ENCODE data around the gene UNCX.

DNA sequence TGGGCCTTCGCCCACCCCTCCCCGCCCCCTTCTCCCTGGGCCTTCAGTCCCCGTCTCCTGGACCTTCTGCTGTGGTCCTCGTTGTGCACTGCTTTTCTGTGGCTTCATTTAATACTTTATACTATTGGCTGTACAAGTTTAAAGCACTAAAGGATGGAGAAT is 9.7 kb upstream of the GET4 start:
- PRO-cap: no peak

- PRO-cap: no peak
Measured at GRCh38 chr7:881122-881930, 5.0 kb downstream of the GET4 start.

DNA sequence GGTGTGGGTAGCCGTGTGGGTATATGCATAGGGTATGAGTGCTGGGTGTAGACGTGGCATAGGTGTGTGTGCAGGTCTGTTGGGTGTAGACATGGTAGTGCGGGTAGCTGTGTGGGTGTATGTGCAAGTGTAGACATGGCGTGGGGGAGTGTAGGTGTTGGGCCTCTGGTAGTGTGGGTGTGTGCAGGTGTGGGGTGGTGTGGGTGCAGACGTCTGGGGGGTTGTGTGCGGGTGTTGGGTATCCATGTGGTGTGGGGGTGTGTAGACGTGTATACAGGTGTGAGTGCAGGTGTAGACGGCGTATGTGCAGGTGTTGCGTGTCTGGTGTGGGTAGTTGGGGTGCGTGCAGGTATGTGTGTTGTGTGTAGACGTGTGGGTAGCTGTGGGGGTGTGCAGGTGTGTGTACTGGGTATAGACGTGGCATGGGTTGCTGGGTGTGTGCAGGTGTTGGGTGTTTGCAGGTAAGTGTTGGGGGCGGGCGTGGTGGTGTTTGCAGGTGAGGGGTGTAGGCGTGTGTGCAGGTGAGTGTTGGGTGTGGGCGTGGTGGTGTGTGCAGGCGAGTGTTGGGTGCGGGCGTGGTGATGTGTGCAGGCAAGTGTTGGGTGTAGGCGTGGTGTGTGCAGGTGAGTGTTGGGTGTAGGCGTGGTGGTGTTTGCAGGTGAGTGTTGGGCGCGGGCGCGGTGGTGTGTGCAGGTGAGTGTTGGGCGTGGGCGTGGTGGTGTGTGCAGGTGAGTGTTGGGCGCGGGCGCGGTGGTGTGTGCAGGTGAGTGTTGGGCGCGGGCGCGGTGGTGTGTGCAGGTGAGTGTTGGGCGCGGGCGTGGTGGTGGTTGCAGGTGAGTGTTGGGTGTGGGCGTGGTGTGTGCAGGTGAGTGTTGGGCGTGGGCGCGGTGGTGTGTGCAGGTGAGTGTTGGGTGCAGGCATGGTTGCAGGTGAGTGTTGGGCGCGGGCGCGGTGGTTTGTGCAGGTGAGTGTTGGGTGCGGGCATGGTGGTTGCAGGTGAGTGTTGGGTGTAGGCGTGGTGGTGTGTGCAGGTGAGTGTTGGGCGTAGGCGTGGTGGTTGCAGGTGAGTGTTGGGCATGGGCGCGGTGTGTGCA is 16.5 kb downstream of the GET4 start:
- PRO-cap: no peak

DNA sequence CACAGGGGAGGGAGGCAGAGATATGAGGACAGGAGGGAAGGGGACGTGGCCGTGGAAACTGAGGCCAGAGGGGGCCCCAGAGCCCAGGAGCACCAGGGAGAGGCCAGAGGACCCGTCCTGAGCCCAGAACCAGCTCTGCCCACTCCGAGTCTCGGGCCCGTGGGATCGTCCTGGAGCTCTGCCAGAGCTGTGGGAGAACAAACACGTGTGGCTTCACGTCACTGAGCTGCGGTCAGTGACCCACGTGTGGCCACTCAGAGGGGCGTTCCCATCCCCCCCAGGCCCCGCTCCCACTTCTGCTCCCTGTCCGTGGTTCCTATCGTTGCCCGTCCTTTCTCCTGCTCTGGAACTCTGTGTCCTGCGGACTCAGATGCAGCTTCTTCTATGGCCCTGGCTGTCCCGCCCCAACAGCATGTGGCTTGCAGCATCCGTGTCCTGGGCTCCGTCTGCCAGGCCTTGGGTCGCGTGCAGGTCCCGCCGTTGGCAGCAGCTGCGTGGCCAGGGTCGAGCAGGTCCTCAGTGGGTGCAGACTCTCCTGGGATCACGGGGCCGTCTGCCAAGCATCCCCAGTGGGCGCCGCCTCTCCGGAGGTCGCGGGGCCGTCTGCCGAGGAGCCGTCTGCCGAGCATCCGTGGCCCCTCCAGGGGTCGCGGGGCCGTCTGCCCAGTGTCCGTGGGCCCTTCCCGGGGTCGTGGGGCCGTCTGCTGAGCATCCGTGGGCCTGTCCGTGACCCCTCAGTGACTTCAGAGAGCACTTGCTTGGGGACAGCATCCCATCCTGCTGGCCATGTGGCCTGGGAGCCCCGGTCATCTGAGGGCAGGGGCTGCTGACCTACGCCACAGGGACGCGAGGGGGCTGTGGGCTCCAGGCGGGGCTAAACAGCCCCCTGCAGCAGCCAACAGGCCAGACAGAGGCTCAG is 31.2 kb downstream of the GET4 start:
- PRO-cap: no peak

- PRO-cap: no peak
Measured at GRCh38 chr7:923824-924538, 30.5 kb downstream of the ADAP1 start.

GRCh38 chr7:988290-989147 is 5.5 kb downstream of the CYP2W1 start:
- PRO-cap: unidirectional peak, minus-strand start at chr7:988683

- PRO-cap: no peak
Measured at GRCh38 chr7:1040674-1041324, 3.5 kb upstream of the GPR146 start.

- PRO-cap: no peak
Measured at GRCh38 chr7:1127092-1127487, 11.0 kb downstream of the C7orf50 start.

DNA sequence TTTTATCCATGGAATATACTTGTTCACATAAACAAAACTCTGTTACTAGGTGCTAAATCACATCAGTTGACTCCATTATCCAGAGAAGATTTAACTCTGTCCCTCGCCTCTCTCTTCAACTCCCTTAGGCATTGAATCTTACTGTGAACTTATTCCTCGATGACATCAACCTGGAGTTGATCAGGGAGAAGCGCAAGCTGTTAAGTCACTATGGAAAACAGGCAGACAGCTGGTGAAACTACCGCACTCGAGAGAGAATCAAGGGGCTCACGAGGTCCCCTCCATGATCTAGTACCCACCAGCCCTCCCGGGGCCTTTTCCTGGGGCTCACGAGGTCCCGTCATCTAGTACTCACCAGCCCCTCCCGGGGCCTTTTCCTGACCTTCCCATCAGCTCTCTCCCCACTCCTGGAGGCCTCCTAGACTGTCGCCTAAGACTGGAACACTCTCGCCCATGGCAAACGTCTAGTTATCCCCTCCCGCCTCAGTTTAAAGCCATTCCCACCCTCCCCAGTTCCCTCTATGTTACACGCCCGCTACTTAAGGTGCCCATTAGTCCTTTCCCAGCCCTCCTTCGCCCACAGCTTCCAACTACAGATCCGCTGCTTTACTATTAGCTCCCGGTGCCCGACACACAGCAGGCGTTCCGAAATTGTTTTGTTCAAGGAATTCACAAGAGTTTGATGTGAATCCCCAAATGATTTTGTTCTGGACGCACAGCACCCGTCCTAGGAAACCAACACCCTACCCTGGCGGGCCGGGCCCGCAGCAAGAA is 1.2 kb downstream of the ZFAND2A start:
- PRO-cap: no peak

GRCh38 chr7:1232613-1233006 is at the start of gene UNCX:
UNCX (plus strand) TSS chr7:1232872.
- PRO-cap: no peak

DNA sequence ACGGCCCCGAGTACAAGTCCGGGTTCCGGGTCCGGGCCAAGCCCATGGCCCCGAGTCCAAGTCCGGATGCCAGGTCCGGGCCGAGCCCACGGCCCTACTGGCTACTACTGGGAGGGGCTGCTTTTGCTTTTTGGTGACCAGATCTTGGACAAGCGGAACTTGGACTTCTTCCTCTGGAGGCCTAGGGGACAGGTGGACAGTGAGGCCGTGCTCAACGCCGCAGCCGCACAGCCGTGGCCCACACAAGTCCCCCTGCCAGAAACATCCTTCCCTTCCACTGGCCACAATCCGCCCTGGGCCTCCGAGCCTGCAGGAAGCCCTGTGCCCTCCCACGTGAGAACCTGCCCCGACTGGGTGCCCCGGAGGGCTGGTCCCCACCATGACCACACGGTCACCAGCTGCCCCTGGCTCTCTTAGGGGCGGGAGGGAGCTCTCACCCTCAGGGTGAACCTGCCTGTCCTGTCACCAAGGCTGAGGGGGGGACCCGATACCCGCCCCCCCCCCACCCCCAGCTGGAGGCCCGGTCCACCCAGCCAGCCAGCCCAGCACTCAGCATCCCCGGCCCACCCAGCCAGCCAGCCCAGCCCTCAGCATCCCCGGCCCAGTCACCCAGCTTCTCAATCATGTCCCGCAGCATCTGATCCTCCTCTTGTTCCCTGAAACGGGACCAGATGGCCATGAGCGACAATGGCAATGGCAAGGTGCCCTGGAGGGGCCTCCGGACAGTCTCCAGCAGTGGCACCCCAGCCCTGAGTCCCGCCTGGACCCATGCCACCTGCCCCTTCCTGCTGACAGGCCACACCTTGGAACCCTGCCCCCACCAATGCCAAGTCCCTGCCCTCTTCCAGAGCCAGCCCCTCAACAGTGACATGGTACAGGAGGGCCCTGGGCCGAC is 24.5 kb downstream of the MICALL2 start:
- PRO-cap: no peak

- PRO-cap: no peak
Measured at GRCh38 chr7:1454408-1455068, 4.7 kb downstream of the MICALL2 start.

DNA sequence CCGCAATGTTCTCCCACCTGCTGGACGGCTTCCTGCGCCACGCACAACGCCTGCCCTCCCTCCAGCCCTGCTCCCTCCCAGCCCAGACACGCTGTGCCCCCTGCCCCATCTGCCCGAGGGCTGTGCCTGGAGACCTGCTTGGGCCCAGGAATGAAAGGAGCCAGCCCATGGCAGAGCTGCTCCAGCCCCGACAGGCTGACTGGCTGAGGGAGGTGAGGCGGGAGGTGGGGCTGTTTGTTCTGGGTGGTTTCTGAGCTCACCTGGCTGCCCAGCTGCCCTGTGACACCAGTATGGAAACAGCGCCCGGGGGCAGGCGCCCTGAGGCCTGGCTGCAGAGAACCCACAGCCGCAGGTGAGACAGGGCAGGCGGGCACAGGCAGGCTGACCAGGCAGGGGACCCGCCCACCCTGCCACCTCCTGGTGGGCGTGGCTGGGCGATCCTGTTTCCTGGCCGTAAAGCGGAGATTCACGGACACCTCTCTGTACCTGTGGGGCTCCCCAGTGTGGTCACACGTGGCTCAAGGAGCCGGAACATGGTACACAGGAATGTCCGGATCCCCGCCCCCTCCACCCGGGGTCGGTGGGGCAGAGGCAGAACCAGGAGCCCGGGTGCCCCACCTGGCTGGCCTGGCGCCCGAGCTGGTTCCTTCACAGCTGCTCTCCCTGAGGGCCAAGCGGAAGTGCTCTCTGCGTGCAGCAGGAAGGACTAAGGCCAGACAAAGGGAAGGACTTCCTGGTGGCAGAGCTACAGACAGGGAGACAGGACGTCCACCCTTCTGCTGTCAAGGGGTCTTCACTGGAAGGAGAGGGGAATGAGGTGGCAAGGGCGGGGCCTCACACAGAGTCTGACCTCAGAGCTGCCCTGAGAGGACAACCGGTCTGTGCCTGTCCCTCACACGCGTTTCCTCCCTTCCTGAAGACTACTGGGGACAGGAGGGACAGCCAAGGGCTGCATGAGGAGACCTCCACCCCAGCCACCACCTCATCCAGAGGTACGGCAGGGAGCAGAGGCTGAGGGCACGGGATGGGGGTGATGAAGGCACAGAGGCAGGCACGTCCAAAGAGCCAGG is 3.9 kb downstream of the MICALL2 start:
- PRO-cap: unidirectional peak, plus-strand start at position 282 of the sequence; bidirectional peak, plus-strand start at position 456 of the sequence, minus-strand start at position 342 of the sequence; bidirectional peak, plus-strand start at position 742 of the sequence, minus-strand start at position 682 of the sequence

DNA sequence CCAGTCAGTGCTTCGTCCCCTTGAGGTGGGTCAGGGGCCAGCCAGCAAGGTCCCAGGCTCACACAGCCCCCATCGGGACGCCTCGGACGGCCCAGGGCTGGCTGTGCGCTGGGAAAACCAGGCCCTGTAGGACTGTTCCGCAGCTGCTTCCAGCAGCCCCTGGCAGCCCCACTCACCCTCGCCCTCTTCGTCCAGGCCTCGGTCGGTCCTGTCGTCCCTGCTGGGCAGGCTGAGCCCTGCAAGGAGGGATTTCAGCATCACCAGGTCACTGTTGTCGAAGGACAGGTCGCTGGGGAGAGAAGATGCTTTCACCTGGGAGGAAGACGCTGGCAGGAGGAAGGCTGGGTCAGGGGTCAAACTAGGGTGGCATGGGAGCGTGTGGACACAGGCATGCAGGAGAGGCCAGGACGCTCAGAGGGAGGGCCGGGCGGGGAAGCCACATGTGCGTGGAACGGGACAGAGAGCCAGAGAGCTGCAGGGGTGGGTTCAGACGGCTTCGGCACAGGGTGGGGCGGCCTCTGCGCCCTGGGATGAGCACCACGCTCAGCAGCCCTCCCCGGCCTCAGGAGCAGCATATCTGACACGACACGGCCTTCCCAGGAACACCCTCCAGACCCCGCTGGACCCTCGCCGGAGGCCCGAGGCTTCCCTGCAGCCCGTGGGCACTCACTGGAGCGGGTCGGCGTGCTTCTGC is 13.8 kb upstream of the MICALL2 start:
- PRO-cap: no peak

GRCh38 chr7:1505626-1506107 is 1.5 kb upstream of the INTS1 start:
- PRO-cap: no peak

DNA sequence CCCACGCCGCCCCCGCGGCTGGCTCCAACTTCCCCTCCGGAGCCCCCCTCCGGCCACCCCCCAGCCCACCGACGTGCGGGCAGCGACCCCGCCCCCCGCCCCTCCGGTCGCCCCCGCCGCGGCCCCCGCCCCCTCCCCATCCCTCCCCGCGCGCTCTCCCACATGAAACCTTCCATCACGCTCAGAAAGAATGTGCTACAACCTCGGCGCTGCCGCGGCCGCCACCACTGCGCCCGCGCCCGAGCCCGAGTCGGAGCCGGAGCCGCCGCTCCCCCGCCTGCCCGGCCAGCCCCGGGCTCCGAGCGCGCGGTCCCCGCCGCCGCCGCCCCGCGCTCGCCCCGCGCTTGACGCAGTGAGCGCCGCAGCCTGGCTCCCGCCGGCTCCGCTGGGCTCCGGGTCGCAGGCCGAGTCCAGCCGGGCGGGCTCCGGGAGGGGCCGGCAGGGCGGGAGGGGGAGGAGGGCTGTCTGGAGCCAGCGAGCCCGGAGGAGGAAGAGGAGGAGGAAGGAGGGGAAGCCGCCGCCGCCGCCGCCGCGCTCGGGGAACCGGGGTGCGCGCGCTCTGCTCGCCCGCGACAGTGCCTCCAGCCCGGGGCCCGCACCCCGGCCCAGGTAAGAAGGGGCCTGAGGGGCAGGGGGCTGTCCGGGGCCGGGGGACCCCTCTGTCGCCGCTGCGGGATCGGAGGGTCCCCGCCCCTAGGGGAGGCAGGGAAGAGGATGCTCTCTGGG is 4.4 kb upstream of the ELFN1 start:
- PRO-cap: unidirectional peak, plus-strand start at position 184 of the sequence; bidirectional peak, plus-strand start at position 491 of the sequence, minus-strand start at position 386 of the sequence

GRCh38 chr7:1742821-1743356 is 72.8 kb downstream of the ELFN1 start:
- PRO-cap: no peak

DNA sequence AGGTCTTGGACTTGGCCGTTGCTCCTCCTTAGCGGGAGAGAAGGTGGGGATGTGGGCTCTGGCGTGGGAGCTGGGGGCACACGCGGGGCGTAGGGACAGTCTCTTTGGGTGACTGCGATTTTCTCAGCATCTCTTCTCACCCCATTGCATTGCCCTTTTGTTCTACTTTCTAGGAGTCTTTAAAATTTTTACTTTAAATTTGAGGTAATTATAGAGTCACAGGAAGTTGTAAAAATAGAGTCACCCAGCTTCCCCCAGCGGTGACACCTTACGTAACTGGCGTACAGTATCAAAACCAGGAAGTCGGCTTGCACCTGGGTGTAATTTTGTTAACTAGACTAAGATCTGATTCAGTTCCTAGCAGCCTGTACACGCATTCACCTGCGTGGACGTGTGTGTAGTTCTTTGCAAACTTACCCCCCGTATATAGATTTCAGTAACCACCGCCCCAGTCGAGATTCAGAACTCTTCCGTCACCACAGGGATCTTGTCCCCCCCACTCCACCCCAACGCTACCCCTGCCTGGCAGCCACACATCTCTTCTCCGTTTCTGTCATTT is 83.2 kb downstream of the ELFN1 start:
- PRO-cap: no peak

DNA sequence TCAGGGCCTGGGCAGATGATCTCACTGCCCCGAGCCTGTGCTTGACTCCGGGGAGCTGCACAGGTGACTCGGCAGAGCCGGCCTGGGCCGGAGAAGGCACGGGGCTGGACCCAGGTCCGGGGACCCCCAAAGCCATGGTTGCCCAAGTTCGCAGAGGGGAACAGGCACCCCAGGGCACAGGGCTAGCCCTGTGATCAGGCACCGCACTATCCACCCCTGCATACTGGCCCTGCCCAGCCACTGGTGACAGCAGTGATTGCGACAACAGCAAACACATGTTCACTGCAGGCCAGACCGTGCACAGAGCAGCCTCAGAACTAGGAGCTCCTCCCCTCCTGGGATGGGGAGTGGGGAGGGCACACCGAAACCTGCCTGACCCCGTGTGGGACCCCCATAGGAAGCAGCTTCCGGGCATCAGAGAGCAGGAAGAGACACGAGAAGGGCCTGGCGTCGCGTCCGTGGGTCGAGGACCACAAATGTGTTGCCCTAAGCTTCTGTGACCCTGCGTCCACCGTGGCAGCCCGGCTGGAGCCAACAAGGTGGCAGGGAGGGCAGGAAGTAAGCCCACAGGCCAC is 180.5 kb downstream of the ELFN1 start:
- PRO-cap: no peak

GRCh38 chr7:1931260-1931761 is 261.2 kb downstream of the ELFN1 start:
- PRO-cap: no peak